Vagina (tissue), 1 donor: ENCODE measurements around a stretch of chr17.

DNA sequence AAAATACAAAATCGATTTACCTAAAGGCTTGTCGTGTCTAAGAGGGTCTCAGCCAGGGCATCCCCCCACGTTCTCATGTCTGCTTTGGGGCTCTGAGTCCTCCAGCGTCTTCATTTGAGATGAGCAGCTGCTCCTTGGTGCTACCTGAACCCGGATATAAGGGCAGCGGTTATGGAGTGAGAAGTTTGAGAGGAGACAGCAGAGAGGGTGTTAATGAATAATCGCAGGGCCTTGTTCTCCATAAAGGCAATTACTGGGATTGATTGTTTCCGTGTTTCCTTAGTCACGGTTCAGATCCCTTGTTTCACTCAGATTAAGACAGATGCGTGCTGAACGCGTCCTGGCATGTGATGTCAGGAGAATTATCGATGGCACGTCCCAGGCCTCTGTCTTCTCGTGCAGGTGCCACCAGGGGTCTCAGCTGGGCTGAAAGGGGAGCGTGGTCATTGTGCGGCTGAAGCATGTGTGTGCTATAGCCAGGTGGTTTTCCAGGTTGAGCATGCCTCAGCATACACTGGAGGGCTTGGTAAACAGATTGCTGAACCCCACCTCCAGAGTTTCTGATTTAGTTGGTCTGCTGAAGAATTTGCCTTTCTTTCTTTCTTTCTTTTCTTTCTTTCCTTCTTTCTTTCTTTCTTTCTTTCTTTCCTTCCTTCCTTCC, 142.4 kb upstream of the NOL11 start:
- PRO-cap, result no peak
- RAMPAGE, long total RNA, result no peak

- PRO-cap, result no peak
- RAMPAGE, long total RNA, result no peak
These were observed 60.4 kb upstream of the NOL11 start for GRCh38 chr17:67657396-67657622.

GRCh38 chr17:67893798-67894522, 68.7 kb downstream of the BPTF start:
- PRO-cap, result no peak
- RAMPAGE, long total RNA, result start-site peak on the plus strand at chr17:67894093-67894111, 70 reads

- PRO-cap, result no peak
- RAMPAGE, long total RNA, result no peak
These were observed 6.1 kb upstream of the KPNA2 start for GRCh38 chr17:68029442-68029878.

DNA sequence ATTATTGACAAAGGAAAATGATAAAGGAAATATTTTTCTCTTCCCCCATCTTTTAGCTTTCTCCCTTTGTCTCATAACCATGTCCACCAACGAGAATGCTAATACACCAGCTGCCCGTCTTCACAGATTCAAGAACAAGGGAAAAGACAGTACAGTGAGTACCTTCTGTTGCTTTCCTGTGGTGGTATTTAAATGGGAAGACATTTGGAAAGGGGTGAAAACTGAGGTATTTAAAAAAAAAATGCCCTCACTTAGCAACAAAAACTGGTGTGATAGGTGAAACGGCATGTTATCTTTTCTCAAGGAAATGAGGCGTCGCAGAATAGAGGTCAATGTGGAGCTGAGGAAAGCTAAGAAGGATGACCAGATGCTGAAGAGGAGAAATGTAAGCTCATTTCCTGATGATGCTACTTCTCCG, 1.5 kb downstream of the KPNA2 start:
- PRO-cap, result no peak
- RAMPAGE, long total RNA, result no peak

GRCh38 chr17:68070646-68071047, 35.1 kb downstream of the KPNA2 start:
- PRO-cap, result no peak
- RAMPAGE, long total RNA, result no peak

DNA sequence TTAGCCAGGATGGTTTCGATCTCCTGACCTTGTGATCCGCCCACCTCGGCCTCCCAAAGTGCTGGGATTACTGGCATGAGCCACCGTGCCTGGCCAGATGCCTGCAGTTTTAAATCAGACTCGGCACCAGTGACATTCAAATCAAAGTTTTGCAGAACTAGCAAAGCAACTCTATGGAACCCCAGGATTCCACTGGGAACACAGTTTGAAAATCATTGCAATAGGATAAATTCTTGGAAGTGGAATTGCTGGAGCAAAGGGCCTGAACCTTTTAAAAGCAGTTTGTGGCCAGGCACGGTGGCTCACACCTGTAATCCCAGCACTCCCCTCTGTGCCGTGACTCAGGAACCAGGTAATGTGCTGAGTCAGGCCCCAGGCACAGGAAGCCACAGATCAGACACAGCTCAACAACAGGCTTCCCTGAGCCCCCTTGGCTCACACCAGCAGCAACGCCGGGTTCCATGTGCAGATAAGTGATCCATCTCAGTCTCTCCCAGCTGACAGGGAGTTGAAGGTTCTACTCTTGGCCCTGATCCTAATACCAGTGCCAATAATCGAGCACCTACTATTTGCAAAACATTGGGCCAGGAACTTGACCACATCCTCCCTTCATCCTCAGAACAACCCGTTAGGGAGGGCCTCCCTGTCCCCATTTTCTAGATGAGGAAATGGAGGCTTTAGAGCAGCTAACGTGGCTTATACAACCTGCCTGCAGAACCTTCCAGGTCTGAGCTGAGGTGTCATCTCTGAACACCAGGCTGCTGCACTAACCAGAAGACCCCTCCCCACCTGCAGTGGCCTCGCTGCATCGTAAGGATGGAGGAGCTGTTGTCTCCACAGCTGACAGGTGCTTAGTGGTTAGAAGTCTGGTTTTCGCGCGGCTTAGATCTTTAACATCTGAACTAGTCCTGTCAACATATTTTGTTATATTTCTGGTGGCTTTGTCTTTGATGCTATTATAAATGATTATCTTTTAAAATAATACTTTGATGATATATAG, 64.9 kb upstream of the AMZ2 start:
- PRO-cap, result no peak
- RAMPAGE, long total RNA, result no peak

DNA sequence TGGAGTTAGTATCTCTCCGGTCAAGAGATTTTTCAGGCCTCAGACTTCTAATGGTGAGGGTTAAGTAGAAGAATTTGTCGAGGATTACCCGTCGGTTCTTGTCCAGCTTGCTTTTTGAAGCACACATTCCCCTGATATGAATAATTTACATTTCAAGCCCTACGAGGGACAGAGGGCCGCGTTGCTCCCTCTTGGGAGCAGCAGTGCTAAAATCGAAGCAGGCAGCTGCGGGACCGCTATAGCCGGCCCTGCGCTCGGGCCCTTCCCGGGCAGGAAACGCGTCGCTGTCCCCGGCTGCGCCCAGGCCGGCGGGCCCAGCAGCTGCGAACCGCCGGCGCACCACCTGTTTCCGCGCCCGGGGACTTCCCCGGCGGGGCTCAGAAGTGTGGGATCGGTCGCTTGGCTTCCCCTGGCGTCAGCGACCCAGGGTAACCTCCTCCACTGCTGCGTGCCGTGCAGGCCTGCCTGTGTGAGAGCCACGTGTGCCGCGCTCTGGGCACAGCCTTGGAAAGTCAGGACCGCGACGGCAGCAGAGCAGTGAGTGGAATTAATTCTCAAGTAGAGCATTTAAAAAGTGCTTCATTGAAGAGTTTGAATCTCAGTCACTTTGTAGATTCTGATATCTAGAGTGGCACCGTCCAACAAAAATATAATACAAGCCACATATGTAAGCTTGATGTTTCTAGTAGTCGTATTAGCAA, 11.2 kb downstream of the AMZ2 start:
- PRO-cap, result no peak
- RAMPAGE, long total RNA, result no peak

- PRO-cap, result no peak
- RAMPAGE, long total RNA, result start-site peak on the minus strand at chr17:68273972-68274018, 15 reads
These were observed 17.2 kb downstream of the SLC16A6 start for GRCh38 chr17:68273758-68274110.

DNA sequence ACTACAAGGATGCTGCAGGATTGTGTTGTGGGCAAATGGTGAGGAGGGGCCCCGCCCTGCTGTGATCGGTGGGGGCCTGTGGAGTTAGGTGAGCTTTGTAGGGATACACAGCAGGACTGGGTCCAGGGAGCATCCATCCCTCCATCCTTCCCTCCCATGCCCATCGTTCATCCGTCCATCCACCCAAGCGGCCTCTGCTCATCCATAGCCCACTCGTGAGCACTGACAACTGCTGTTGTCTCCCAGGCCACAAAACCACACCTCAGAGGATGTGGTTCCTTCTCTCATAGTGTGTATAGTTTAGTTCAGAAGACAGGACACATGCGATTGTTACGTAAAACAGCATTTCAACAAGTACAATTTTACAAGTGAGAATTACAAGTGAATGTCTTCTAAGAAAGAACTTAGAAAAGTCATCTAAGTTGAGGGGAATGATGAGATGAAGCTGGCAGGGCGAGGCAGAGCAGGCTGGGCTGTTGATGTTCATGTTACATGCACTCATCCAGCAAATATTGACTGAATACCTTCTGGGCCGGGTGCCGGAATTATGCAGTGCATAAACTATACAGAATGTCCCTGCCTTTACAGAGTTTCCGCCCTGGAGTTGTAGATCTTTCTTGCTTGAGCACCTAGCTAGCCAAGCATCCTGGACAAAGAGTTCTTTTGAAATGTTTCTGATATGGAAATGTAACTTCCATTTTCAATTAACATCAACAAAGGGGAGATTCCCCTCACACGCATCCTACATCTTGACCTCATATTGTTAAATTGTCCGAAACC, 5.4 kb downstream of the ARSG start:
- PRO-cap, result no peak
- RAMPAGE, long total RNA, result no peak

DNA sequence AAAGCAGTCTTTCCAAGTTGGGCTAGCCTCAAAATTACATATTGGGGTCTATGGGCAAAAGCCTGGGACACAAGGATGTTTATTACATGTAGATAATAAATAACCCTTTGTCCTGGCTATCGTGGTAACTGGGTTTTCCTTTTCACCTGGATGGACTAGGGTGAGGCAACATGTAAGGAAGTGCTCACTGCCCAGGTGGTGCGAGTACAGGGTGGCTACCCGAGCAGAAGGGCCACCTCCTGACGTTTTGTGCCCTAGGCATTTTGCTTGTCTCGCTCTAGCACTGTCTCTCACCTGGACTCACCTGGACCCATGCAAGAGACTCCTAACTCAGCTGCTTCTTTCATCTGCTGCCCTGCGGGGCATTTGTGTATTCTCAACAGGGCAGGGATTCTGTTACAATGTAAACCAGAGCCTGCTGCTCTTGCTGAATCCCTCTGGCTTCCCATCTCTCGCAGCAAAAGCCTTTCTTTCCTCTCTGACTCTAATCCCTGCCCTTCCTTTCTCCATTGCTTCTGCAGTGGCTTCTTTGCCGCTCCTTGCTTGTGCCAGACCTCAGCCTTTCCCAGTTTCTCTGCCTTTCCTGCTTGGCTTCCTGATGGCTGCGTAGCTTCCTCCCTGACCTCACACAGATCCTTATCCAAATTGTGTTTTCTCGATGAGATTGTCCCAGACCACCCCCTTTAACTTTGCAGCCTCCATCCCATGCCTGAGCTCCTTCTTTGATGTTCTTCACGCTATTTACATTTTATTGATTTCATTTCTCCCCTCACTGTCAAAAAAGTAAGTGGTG, 10.1 kb downstream of the ARSG start:
- PRO-cap, result no peak
- RAMPAGE, long total RNA, result no peak

DNA sequence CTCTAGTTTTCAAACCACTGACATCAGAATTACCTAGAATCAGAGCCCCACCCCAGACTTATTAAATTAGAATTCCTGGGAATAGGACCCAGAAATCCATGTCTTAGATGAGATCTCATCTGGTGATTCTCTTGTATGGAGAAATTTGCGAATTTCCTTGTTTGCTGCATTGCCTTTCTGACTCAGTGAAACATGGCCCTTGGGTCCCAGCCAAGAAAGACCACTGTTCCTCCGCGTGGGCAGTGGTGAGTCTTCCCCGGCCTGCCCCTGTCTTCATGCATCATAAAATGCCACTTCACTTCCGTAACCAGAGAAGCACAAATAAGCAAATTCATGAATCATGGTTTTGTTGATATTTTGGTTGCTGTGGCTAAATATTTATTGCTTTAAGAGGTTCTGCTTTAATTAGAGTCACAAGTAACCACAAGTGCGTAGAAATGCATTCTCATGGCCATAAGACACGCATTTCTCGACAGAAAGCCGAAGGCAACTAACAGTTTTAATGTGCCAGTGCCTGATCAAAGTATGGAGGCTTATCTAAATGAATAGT, 76.3 kb downstream of the WIPI1 start:
- PRO-cap, result bidirectional peak, plus-strand start at position 466 of the sequence, minus-strand start at position 292 of the sequence
- RAMPAGE, long total RNA, result no peak

DNA sequence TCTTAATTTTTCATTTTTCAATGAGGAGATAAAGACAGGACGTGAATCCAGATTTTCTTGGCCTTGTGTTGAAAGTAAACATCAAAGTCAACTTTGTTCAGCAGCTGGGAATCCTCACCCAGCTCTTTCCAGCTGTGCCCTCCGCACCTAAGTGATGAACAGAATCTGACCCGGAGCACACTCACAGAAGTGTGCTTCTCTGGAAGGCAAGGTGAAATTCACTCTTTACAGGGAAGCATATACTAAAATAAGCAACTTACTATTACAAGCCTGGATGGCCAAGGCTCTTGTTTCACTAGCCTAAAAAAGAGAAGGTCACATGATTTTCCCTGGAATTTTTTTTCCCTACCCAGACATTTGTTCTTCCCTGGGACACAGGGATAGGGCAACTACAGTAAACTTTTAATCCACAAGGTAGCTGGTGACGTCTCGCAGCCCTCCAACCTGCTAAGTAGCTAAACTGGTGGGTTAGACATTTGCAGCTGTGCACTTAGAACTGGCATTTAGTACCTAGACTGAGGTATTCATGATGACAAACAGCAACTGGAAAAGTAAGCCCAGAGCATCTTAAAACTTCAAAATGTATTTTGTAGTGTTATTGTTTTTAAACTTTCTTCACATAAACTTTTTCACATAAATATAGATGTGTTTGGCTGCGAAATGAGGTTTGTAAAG, 3.1 kb downstream of the WIPI1 start:
- PRO-cap, result no peak
- RAMPAGE, long total RNA, result no peak

DNA sequence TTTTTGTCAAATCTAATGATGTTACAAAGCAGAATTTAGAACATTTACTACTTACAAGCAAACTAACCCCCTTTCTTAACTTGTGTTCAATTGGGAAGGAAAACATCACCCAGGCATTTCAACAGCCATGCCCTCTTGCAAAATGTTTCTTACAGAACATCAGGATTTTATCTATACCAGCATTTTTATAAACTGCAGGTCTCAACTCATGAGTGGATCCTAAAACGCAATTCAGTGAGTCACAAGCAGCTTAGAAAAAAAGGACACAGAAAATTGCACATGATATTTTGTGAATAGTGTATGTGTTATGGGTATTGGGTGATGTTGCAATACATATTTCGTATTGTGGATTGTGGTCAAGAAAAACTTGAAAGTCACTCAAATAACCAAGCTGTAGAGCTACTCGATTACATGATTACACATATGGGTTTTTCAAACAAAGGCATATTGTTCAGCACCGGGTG, 1.5 kb downstream of the WIPI1 start:
- PRO-cap, result no peak
- RAMPAGE, long total RNA, result no peak

DNA sequence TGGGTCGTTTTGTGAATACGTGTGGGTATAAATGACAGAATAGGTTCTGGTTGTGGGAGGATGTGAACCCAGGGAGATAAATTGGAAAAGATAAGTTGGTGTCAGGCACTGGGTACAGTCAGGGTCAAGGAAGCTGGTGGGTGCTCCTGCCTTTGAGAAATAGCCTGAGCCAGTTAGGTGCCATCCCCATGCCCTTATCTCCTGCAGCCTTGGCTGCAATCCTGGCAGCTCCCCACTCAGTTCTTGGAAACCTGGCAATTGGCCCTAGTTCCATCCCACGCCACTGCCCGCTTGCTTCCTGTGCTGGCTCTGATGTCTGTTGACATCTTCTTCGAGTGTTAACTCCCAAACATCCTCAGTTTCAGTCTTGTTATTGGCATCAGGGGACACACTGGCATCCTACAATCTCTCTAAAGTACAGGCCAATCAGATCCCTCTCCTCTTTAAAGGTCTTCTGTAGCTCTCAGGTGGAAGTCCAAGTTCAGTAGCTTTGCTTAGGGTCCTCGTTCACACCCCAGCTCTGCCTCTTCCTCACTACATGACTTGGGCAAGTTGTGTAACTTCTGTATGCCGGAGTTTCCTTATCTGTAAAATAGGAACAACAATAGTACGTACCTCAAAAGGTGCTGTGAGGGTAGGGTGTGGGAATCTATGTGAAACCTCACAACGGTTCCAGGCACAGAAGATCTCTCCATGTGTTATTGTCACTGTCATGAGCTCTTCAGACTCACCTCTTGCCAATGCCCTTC, 13.6 kb upstream of the PRKAR1A start:
- PRO-cap, result no peak
- RAMPAGE, long total RNA, result no peak

DNA sequence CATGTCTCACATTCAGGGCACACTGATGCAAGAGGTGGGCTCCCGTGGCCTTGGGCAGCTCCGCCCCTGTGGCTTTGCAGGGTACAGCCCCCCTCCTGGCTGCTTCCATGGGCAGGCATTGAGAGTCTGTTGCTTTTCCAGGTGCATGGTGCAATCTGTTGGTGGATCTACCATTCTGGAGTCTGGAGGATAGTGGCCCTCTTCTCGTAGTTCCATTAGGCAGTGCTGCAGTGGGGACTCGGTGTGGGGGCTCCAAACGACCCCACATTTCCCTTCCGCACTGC, 5.7 kb downstream of the PRKAR1A start:
- PRO-cap, result no peak
- RAMPAGE, long total RNA, result no peak

GRCh38 chr17:68579674-68580006, 21.5 kb downstream of the FAM20A start:
- PRO-cap, result no peak
- RAMPAGE, long total RNA, result no peak

- PRO-cap, result no peak
- RAMPAGE, long total RNA, result no peak
These were observed 2.6 kb downstream of the FAM20A start for GRCh38 chr17:68598424-68599013.

GRCh38 chr17:68943465-68943832, 11.7 kb downstream of the ABCA8 start:
- PRO-cap, result no peak
- RAMPAGE, long total RNA, result no peak

- PRO-cap, result no peak
- RAMPAGE, long total RNA, result no peak
These were observed 1.0 kb downstream of the ABCA8 start for GRCh38 chr17:68954161-68954536.